ENCODE results near the gene KIF26B.

- PRO-cap = no peak
- CAGE, long polyA plus RNA = no peak
These were observed 42.9 kb downstream of the ADSS2 start for GRCh38 chr1:244408724-244409262.

DNA sequence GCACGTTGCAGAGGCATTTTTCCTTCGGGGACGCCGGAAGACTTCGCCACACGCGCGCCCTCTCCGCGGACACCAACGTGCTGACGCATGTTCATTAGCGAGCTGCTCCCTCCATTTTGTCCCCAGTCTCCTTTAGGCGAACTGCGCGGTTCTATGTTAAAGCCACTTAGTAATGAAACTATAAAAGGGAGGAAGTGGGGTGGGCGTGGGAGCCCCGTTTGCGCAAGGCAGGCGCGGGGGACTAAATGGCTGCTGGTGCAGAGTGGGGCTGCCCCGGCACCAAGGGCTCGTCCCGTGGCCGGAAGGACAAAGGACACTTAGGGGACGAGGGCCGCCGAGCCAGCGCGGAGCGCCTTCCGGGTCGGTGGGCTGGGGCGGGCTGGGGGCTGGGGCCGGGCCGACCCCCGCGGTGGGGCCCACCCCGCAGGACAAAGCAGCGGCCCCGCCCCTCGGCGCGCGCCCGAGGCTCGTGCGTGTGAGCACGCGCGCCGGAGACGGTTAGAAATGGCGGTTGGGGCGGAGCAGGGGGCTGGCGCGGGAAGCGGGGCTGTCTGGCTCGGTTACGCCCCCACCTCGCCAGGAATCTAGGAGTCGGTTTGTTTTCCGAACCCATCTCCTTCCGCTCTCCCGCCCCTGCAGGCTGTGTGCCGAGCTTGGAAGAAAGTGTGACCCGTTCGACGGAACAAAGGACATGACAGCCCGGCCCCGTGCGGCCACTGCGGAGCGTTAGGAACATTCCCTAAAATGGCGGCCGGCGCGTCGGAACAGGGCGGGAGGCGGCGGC is 429 bp upstream of the COX20 start:
- PRO-cap = bidirectional peak, plus-strand start at position 501 of the sequence, minus-strand start at position 155 of the sequence; bidirectional peak, plus-strand start outside the sequence, minus-strand start at position 741 of the sequence
- CAGE, long polyA plus RNA = no peak

- PRO-cap = unidirectional peak, minus-strand start at chr1:244849346
- CAGE, long polyA plus RNA = no peak
These were observed 13.5 kb downstream of the COX20 start for GRCh38 chr1:244848934-244849383.

- PRO-cap = no peak
- CAGE, long polyA plus RNA = no peak
These were observed 5.2 kb downstream of the HNRNPU start for GRCh38 chr1:244859171-244859613.

- PRO-cap = no peak
- CAGE, long polyA plus RNA = no peak
These were observed 2.9 kb downstream of the HNRNPU start for GRCh38 chr1:244861219-244861977.

- PRO-cap = no peak
- CAGE, long polyA plus RNA = no peak
These were observed 1.7 kb downstream of the HNRNPU start for GRCh38 chr1:244862757-244862911.

GRCh38 chr1:244865516-244865783 is 1.1 kb upstream of the HNRNPU start:
- PRO-cap = no peak
- CAGE, long polyA plus RNA = no peak

- PRO-cap = no peak
- CAGE, long polyA plus RNA = no peak
These were observed 988 bp upstream of the EFCAB2 start for GRCh38 chr1:244968346-244969042.

GRCh38 chr1:245154147-245155471 is at the start of gene KIF26B:
TSS of gene KIF26B (plus strand) at chr1:245154985.
- PRO-cap = no peak
- CAGE, long polyA plus RNA = no peak

DNA sequence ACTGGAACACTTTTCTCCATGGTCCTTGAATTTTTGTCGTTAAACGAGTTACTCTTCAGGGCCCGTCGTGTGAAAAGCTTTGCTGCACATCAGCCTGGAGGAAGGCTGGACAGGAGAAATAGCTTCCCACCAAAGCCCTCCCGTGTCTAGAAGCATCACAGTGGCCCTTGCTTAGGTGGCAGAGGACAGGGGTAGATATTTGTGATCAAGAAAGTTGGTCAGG is 102.6 kb downstream of the KIF26B start:
- PRO-cap = no peak
- CAGE, long polyA plus RNA = no peak

DNA sequence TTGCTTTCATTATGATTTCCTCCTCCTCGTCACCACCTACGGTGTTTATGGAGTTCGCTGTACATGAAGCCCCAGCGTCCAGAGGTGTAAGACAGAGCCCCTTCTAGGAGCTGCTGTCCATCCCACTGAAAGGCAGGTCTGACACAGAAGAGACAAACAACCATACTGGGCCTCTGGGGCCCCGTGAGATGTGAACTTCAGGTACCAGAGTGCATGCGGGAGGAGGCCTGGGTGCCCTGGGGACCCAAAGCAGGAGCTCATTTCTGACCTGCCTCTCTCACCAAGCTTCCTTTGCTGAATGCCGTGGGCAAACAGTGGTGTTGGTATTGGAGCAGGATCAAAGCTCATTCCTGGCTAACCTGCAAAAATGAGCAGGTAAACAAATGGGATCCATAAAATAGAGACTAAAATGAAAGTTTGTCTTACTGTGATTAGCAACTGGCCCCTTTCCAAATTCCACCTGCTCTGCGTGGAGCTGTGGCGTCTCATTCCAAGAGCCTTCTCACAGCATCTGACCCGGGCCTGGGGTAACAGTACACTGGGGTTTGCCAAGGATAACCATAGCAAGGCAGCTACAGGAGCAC is 103.5 kb downstream of the KIF26B start:
- PRO-cap = no peak
- CAGE, long polyA plus RNA = no peak

DNA sequence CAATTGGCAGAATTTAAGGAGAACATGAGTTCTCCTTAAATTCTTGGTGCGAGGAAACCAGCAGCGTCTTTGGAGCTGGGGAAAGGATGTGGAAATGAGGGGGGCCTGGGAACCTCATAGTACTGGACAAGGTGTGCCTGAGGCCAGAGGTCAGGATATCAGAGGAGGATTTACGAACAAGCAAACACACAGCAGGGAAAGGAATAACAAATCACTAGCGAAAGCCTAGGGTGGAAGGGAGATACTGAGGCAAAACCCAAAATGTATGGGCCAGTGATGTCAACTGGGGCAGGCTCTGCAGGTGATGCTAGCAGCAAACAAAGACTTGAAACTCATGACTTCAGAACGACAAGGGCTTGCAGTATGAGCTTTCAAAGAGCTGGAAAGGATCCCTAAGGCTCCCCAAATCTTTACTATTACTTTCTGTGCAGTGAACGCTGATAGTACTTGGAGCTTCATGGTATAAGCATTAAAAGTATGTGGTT is 267.0 kb downstream of the KIF26B start:
- PRO-cap = no peak
- CAGE, long polyA plus RNA = no peak

DNA sequence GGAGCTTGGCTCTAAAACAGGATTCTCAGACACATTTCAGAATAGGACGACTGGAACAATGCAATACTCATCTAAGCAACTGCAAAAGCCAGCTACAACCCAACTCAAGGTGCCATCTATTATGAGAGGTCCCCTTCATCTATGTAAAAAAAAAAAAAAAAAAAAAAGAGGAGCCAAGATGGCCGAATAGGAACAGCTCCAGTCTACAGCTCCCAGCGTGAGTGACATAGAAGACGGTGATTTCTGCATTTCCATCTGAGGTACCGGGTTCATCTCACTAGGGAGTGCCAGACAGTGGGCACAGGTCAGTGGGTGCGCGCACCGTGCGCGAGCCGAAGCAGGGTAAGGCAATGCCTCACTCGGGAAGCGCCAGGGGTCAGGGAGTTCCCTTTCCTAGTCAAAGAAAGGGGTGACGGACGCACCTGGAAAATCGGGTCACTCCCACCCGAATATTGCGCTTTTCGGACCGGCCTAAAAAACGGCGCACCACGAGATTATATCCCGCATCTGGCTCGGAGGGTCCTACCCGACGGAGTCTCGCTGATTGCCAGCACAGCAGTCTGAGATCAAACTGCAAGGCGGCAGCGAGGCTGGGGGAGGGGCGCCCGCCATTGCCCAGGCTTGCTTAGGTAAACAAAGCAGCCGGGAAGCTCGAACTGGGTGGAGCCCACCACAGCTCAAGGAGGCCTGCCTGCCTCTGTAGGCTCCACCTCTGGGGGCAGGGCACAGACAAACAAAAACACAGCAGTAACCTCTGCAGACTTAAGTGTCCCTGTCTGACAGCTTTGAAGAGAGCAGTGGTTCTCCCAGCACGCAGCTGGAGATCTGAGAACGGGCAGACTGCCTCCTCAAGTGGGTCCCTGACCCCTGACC is 661.8 kb downstream of the KIF26B start:
- PRO-cap = no peak
- CAGE, long polyA plus RNA = no peak

DNA sequence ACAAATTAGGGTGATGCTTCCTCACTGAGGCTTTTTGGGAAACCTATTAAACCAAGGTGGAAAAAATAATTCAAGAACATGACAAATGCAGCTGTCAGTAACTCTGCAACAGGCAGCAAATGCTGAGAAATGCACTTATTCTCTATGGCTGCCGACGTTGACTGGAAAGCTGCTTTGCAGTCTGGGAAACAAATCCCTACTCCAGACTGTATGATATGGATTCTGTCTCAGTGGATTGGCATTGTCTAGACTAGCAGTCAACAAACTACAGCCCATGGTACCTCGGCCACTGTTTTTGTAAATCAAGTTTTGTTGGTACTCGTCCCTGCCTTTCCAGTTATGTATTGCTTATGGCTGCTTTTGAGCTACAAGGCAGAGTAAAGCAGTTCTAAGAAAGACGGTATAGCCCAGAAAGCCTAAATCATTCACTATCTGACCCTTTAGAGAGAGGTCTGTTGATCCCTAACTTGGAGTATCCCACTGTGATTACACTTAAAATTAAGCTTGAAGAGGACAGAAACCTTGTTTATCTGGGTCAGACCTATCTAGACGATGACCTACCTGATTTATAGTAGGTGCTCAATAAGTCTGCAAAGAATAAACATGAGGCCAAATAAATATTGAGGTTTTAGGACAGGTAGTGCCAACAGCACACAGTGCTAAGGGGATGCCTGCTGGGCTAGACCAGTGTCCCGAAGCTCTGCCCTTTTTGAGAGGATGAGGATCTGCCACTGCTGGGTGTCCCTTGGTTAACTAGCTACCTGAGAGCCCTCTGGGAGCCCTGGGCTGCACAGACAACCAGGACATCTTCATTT is 526.3 kb downstream of the SMYD3 start:
- PRO-cap = no peak
- CAGE, long polyA plus RNA = no peak

GRCh38 chr1:246569450-246570461 is 3.5 kb downstream of the CNST start:
- PRO-cap = bidirectional peak, plus-strand start at chr1:246569853, minus-strand start at chr1:246569778
- CAGE, long polyA plus RNA = no peak

- PRO-cap = no peak
- CAGE, long polyA plus RNA = no peak
These were observed 60.6 kb downstream of the SCCPDH start for GRCh38 chr1:246784795-246785191.

DNA sequence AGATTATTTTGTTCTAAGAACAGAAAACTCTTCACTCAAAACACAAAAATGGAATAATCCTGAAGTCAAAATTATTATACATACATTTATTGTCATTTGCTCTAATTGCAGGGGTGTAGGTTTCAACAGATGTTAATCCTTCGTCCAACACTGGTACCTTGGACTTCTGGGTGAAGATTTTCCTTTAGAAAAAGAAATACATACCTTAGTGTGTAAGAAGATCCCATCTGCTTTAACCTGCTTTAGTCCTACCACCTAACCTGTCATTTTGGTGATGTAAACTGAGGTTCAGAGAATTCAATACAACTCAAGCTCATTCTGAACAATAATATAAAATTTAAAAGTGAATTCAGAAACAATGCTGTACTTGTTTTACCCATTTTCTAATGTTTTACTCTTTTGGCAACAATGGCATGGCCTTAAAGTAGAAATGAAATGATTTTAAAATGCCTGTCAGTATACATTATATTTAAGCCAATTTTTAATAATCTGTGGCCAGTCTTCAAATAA is 76.0 kb downstream of the AHCTF1 start:
- PRO-cap = no peak
- CAGE, long polyA plus RNA = no peak

- PRO-cap = no peak
- CAGE, long polyA plus RNA = no peak
These were observed 24.2 kb downstream of the AHCTF1 start for GRCh38 chr1:246907426-246908056.

DNA sequence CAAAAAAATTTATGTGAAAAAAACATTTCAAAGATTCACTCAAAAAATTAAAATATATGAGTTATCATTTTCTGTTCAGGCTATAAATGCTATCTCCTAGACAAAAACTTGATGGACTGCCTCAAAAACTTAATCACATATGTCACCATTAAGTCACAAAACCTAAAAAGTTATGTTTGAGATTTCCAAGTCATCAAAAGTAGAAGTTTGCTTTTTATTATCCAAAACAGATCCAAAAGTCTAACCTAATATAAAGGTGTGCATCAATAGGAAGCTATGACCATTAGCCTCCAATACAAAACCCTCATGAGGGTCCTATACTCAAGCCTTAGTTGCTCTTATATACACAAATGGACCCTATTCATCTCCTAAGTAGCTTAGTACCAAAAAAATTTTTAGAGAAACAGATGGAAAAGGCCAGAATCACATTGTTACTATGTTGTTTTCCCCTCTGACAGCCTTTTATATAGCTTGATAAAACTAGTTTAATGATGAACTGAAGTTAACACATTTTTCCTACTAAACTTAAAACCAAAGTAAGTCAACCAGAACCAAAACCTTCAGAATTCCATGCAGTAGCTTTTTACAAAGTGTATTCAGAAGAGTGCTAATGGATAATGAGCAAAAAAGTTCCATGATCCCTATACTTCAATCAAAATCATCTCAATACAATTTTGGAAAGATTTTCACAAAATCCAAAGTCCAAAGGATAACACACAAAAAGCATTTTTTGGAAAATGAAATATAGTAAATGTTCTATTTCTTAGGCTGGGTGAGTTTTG is 6.9 kb downstream of the AHCTF1 start:
- PRO-cap = no peak
- CAGE, long polyA plus RNA = no peak

DNA sequence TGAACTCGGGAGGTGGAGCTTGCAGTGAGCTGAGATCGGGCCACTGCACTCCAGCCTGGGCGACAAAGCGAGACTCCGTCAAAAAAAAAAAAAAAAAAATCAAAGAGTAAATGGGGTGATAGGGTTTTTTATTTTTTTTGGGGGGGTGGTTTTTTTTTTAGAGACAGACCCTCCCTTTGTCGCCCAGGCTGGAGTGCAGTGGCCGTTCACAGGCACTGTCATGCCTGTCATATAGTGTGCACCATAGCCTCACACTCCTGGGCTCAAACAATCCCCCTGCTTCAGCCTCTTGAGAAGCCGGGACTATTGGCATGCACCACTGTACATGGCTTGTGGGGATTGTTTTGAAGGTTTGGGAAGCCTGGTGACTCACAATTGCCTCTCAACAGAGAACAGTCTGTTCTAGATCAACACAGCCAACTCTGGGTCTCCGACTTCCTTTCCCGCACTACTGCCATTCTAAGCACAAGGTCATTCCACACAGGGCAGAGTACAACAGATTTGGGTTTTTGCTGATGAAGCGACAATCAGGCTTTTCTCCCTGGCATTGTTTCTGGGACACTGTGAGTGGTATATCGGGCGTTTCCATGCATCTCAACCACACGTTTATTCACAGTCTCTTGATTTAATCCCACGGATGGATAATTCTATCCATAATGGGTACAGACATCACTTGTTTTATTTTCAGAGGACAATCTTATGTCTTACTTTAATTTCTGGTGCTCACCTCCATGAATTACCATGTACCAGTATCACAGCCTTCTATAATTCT is 15.5 kb upstream of the AHCTF1 start:
- PRO-cap = no peak
- CAGE, long polyA plus RNA = no peak